Fibroblast of the aortic adventitia (primary cell): ENCODE measurements around a stretch of chr3.

DNA sequence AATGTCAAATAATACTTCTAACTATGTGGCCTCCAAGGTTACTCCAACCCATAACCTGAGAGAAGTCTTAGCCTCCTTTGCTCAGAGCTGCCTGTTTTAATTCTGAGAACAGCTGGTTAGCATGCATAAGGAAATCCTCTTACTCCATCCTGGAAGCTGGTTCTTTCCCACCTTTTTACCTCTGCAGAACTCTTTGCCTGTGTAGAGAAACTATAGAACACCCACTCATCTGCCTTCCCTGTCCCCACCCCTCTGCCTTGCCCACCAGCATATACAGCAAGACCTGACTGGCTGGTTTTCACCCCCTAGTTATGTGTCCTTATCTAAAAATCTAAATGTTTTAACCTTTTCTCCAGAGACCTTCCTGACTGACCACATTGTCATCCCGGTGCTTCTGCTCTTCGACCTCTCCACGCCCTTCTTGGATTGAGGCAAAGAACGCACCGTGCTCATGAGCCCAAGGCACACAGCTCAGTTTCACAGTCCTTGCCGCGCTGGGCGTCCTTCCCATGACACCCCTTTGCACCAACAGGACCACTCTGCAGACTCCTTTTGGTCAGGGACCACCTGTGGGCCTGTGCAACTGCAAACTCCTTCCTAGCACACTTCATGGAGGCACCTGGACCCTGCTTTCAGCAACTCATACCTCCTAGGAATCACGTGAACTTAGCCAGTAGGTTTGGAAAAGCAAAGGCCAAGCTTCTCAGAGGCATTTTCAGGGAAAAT, 62.6 kb downstream of the B3GNT5 start:
- CAGE, long polyA plus RNA = no peak

- CAGE, long polyA plus RNA = no peak
Observed at GRCh38 chr3:183375761-183376195, 52.6 kb downstream of the MCF2L2 start.

GRCh38 chr3:183392452-183392902, 35.9 kb downstream of the MCF2L2 start:
- CAGE, long polyA plus RNA = no peak

GRCh38 chr3:183506849-183507329, 48.6 kb downstream of the KLHL6 start:
- CAGE, long polyA plus RNA = no peak

DNA sequence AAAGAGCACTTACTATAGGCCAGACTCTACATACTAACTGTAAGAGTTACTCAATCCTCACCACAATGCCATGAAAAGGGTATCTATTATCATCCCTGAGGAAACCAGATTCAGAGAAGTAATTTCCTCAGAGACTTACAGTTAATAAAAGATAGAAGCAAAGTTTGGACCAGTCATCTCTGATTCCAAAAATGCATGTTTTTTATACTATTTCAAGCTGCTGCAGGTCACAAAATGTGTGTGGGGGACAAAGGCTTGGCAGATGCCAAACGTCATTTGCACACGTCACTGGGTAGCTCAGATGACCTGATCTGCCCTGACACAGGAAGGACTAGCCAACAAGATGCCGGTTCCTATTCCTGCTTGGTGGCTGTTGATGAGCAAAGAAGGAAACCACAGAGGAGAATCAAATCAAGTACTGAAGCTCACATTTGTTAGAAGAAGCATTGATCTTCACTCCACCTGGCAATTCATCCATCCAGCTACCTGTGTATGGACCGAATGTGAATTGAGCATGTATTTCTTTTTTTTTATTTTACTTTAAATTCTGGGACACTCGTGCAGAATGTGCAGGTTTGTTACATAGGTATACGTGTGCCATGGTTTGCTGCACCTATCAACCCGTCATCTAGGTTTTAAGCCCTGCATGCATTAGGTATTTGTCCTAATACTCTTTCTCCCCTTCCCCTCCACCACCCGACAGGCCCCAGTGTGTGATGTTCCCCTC, 42.2 kb downstream of the KLHL6 start:
- CAGE, long polyA plus RNA = no peak

GRCh38 chr3:183540821-183541116, 14.7 kb downstream of the KLHL6 start:
- CAGE, long polyA plus RNA = no peak

DNA sequence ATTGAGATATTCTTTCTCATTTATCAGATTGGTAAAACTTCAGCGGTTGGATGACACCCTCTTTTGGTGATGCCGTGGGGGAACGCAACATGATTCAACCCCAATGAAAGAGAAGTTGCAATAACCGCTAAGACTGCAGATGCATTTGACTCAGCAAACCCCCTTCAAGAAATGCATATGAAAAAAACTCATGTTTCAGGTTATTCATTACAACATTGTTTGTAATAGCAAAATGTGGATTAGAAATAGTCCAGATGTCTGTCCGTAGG, 3.5 kb downstream of the KLHL6 start:
- CAGE, long polyA plus RNA = no peak

DNA sequence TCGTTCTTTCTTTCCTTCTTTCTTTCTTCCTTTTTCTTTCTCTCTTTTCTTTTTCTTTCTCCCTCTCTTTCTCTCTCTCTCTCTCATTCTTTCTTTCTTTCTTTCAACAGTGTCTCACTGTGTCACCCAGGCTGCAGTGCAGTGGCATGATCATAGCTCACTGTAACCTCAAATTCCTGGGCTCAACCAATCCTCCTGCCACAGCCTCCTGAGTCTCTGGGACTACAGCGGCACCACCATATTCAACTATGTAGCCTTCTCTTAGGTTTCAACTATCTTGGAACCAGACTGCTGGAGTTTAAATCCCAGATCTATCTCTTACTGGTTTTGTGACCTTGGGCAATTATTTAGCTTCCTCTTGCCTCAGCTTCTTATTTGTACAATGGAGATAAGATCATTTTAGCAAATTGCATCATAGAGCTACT, 27.2 kb upstream of the PARL start:
- CAGE, long polyA plus RNA = no peak

GRCh38 chr3:183913124-183913582, 28.5 kb upstream of the PARL start:
- CAGE, long polyA plus RNA = no peak

DNA sequence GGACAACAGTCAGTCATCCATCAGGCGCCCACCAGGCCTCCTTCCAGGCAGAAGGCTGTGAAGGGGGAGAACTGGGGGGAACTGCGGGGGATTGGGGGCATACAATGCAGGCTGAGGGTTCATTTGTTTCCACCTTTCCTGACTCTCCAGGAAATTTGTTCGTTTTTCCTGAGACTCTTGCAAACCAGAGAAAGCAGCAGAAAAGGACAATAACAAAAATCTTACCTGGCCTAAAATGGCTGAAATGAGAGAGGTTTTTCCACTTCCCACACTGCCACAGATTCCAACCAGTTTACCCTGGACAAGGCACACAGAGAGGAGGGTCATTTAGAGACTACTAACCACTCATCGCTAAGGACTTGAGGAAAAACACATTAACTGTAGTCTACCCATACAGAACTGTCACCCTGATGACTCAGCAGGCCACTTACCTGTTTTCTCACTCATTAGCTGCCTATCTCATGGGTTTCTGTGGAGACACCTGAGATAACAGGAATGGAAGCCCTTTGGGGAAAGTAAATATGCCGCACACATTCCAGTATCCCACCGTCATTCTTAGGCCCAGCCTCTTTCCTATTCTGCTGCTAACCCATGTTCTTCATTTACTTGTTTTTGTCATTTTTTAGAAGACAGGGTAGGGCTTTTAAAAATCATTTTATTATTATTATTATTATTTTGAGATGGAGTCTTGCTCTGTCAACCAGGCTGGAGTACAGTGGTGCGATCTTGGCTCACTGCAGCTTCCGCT, 50.0 kb downstream of the ABCC5 start:
- CAGE, long polyA plus RNA = no peak

DNA sequence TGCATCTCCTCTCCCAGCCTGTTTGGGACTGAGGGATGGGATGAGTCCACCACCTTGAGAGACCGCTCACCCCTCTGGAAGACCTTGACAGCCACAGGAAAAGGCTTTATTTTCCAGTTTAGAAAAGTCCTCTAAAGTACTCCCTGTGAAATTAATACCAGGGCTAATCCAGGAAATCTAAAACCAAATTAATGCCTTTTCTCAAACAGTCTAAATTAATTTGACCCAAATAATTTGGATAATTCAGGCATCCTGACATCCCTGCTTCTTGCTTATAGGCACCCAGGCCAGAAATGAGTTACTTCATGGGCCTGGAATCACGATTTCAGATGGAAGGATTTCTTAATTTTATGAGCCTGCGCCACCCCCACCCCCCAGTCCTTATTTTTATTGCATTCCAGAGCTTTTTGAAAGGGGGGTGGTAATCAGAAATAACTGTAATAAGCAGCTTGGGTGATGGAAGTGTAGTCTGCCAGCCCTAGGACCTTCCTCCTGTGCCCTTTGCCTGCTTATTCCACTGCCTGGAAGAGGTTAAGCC, 1.2 kb downstream of the AP2M1 start:
- CAGE, long polyA plus RNA = no peak

- CAGE, long polyA plus RNA = no peak
Observed at GRCh38 chr3:184317610-184317871, 3.1 kb downstream of the EIF4G1 start.

- CAGE, long polyA plus RNA = no peak
Observed at GRCh38 chr3:184336418-184336632, 1.1 kb upstream of the FAM131A start.

GRCh38 chr3:184756085-184756680, 44.3 kb upstream of the MAGEF1 start:
- CAGE, long polyA plus RNA = no peak

- CAGE, long polyA plus RNA = no peak
Observed at GRCh38 chr3:185335526-185336291, 27.2 kb upstream of the MAP3K13 start.

DNA sequence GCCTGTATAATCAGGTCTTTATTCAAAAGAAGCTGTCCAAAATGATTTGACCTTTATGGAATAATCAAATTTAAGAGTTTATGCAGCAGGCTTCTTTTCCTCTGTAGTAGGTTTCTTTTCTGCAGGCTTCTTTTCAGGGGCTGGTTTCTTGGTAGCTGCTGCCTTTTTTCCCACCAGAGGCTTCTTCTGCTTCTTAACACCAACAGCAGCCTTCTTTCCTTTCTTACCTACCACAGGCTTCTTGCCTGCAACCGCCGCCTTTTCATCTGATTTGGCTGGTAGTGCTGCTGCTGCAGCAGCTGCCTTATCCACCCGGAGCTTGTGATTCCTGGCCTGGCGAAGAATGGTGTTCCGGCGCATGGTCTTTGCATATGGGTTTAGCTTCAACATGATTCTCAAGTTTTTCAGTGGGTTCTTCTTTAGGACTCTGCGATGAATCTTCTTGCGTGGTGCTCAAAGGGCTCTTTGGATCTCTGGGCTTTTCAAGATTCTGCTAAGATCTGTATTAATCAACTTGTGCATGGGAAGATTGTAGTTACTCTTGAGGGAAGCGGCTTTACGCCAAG, 54.6 kb downstream of the MAP3K13 start:
- CAGE, long polyA plus RNA = no peak

GRCh38 chr3:185428284-185428983, 65.5 kb downstream of the MAP3K13 start:
- CAGE, long polyA plus RNA = no peak

GRCh38 chr3:185489970-185490791, 8.7 kb downstream of the TMEM41A start:
- CAGE, long polyA plus RNA = no peak

DNA sequence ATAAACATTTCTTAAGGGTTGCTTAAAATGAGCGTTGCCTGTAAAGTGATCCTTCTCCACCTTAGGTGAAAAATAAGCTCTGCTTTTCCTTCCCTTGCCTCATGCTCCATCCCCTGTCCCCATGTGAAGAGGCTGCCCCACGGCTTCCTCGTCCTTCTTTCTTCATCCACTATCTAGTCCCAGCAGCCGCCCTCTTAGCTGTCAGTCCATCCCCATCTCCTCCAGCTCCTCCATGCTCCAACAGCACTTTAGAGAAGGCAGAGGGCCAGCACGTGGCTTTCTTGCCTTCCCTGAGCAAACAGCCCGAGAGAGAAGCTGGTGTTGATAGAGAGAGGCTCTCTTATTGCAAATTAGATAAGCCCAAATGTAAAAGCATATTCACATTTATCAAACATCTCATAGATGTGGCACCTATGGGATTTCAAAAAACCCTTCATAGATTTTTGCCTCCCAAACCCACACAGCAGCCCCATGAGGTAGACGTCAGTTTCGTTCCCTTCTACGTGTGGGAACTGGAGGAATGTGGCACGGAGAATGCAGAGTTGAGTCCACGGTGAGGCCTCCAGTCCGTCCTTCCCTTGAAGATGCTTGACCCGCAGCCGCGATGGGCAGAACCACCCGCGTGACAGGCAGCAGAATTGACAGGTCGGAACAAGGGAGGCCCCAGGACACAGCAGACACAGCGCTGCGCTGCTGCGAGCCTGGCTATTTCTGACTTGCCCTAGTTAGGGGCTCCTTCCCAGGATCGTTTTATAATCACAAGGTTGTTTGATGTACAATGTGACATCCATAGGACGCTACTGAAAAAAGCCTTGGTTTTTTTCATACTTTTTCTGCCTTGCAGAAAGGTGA, 9.3 kb upstream of the TMEM41A start:
- CAGE, long polyA plus RNA = no peak

GRCh38 chr3:185745369-185746047, 79.3 kb downstream of the IGF2BP2 start:
- CAGE, long polyA plus RNA = no peak